ENCODE data around the genes AMN1, BICD1, FGD4, KIF21A and ABCD2.

- PRO-cap, 2 experiments = no peak in any of the 2 experiments
Observed at GRCh38 chr12:31586630-31587290, 4.2 kb downstream of the DENND5B start.

DNA sequence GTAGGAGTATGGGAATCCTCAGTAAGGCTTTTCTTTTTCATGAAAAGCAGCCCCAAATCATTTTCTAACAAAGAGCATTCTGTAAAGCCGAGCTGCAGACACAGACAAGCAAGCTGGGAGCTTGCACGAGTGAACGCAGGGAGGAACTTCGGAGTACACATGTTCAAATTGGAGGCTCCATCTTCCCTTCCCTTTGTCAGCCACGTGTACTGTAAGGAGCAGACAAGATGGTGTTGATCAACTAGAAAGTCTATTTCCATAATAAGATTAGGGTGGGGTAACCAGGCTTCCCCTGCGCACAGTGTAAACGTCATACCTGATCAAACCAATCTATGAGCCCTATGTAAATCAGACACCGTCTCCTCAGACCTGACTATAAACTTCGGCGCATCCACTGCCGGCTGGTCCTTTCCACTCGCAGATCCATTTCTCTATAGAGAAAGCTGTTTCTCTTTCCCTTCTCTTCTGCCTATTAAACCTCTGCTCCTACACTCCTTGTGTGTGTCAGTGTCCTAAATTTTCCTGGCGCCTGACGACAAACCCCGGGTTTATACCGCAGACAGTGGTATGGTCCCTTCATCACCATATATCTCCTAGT is 7.6 kb upstream of the ETFBKMT start:
- PRO-cap, 2 experiments = no peak in any of the 2 experiments

- PRO-cap, 2 experiments = no peak in any of the 2 experiments
Observed at GRCh38 chr12:31660165-31660457, 623 bp downstream of the ETFBKMT start.

GRCh38 chr12:31728375-31728640 is 513 bp downstream of the AMN1 start:
- PRO-cap, 2 experiments = peak in 1 of 2 experiments; most common plus-strand start chr12:31728516 (in 1)

- PRO-cap, 2 experiments = peak in 2 of 2 experiments; most common plus-strand start chr12:31728688 (in 2); most common minus-strand start chr12:31729021 (in 2)
Observed at GRCh38 chr12:31728641-31729654, at the start of gene AMN1. Gene AMN1, minus strand, starts transcription at chr12:31729021.

DNA sequence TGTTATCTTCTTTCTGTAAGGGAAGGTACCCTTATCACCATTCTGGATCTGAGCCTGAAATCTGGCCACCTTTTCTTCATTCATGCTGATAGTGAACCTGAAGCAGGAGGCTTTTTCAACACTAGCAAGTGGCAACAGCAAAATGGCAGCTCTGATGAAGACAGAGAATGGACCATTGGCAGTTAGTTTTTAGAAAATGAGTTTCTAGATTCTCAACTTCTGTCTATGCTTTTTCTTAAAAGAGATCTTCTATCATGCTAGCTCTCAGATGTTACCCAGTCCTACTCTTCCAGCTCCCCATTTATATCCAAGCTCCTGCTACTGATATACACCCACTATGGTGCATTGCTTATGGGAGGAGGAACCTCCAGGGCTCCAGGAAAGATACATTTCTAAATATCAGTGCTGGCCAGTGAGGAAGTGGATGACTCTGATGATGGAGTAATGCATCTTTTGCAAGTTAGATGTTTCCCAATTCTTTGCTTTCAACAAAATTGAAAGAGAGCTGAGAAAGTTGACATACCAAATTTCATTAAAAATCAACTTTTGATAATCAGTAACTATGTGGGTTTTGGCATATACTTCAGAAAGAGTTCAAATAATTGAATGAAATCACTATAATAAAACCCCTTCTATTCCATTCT is 61.3 kb upstream of the H3-5 start:
- PRO-cap, 2 experiments = no peak in any of the 2 experiments

DNA sequence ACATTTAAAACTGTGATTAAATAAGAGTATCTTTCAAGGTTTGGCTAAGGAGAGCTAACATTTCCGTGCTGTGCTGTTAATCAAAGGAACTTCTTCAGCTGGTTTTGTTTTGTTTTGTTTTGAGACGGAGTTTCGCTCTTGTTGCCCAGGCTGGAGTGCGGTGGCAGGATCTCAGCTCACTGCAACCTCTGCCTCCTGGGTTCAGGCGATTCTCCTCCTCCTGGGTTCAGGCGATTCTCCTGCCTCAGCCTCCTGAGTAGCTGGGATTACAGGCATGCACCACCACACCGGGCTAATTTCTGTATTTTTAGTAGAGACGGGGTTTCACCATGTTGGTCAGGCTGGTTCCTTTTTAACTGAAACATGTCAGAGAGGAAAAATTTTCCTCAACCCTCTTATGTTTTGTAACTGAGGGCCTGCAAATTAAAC is 30.6 kb upstream of the RESF1 start:
- PRO-cap, 2 experiments = no peak in any of the 2 experiments

GRCh38 chr12:31964931-31965721 is 5.9 kb downstream of the RESF1 start:
- PRO-cap, 2 experiments = no peak in any of the 2 experiments

DNA sequence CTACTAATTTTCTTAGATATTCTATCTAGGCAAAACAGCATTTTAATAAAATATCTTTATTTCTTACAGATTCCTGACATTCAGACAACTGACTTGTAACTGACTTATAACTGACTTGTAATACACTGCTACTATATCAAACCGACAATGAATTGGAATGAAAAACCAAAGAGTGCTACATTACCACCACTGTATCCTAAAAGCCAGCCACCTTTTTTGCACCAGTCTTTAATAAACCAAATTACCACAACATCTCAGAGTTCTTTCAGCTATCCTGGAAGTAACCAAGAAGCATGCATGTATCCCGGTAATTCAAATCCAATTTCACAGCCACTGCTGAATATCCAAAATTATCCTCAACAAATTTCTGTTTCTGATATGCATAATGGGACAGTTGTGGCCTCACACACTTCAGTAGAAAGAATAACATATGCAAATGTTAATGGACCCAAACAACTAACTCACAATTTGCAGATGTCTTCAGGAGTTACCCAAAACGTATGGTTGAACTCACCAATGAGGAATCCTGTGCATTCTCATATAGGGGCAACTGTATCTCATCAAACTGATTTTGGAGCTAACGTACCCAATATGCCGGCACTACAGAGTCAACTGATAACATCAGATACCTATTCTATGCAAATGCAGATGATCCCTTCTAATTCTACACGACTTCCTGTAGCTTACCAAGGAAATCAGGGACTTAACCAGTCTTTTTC is 21.8 kb downstream of the RESF1 start:
- PRO-cap, 2 experiments = no peak in any of the 2 experiments

- PRO-cap, 2 experiments = peak in 2 of 2 experiments; most common plus-strand start chr12:32106875 (in 2); most common minus-strand start chr12:32106652 (in 1)
Observed at GRCh38 chr12:32106382-32107262, at the start of gene BICD1. Gene BICD1, plus strand, starts transcription at chr12:32106847.

- PRO-cap, 2 experiments = peak in 1 of 2 experiments; most common minus-strand start chr12:32107966 (in 1)
Observed at GRCh38 chr12:32107670-32108311, 1.1 kb downstream of the BICD1 start.

GRCh38 chr12:32399134-32399966 is at the start of gene FGD4:
Gene FGD4, plus strand, starts transcription at chr12:32399558.
- PRO-cap, 2 experiments = peak in 2 of 2 experiments; most common plus-strand start chr12:32399523 (in 2); most common minus-strand start chr12:32399292 (in 1)

DNA sequence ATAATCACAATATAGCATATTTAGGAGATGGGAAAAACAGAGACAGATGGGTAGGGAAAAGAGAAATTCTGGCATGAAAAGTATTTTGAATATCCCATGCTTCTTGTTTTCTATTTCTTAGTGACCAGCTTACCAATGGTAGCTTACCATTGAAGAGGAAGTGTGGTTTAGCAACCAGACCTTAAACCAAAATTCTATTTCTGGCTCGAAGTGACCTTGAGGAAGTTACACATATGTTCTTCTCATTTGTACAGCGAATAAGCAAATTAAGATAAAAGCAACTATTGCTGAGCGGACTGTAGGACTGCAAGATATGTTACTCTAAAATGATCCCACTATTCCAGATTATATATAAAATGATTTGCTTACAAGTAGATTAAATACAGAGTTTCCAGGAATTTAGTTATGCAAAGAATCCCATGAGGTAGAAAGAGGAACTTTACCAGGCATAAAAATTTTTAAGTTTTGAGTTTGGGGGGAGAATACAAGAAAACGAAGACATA is 82.9 kb downstream of the FGD4 start:
- PRO-cap, 2 experiments = no peak in any of the 2 experiments

DNA sequence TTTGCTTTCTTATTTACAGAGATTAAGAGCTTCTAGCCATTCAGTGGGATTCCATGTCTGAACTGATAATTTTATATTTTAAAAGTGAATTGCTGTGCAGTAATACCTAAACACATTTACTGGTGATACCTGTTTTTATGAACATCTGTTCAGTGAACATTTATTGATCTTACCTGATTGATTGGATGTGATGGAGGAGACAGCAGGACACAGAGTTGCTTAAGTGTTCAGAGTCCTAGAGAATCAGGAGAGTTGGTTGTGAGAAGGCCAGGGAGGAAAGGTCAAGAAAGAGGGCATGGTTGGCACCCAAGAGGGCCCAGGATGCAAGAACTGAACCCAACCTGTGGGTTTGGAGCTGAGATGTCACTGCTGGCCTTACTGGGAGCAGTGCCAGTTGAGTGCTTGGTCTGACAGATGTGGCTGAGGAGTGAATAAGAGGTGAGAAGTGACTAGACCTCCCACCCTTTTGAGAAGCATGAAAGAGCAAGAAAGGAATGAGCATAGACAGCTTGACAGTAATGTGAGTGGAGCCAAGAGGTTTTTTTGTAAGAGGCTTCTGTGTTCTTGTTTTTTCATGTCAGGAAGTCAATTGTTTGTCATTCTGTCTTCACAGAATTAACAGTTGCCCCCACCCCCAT is 95.2 kb downstream of the FGD4 start:
- PRO-cap, 2 experiments = no peak in any of the 2 experiments

DNA sequence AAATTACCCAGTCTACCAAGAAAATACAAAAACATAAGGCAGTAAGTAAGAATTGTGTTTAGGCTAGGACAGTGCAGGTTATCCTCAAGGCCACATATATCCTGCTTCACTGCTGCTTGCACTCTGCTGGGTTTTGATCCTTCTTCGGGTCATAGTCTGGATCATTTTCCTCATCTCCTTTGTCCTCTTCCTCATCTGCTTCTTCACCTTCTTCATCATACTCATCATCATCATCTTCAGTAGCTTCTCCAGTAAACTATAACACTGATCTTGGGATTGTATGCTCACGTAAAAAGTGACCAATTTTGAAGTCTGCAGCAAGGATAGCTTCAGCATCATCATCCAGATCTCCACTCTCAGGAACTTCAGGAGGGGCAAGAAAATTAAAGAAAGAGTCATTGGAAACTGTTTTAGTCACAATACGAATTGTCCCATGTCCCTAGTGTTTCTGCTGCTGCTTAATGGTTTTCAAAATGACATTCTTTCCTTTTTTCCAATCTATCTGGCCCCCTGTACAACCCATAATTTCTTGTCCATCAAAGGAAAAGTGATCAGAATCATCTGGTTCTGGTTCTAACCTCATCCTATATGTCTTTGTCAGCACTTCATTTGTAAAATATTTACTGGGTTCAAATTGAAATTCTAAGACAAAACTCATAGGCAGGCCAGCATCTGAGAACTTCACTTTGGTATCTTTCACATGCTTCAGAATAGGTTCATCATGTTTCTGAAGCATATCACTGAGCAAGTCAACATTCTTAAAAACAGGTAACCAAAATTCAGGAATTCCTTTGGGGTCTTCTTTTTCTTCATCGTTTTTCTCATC is 29.2 kb downstream of the YARS2 start:
- PRO-cap, 2 experiments = no peak in any of the 2 experiments

DNA sequence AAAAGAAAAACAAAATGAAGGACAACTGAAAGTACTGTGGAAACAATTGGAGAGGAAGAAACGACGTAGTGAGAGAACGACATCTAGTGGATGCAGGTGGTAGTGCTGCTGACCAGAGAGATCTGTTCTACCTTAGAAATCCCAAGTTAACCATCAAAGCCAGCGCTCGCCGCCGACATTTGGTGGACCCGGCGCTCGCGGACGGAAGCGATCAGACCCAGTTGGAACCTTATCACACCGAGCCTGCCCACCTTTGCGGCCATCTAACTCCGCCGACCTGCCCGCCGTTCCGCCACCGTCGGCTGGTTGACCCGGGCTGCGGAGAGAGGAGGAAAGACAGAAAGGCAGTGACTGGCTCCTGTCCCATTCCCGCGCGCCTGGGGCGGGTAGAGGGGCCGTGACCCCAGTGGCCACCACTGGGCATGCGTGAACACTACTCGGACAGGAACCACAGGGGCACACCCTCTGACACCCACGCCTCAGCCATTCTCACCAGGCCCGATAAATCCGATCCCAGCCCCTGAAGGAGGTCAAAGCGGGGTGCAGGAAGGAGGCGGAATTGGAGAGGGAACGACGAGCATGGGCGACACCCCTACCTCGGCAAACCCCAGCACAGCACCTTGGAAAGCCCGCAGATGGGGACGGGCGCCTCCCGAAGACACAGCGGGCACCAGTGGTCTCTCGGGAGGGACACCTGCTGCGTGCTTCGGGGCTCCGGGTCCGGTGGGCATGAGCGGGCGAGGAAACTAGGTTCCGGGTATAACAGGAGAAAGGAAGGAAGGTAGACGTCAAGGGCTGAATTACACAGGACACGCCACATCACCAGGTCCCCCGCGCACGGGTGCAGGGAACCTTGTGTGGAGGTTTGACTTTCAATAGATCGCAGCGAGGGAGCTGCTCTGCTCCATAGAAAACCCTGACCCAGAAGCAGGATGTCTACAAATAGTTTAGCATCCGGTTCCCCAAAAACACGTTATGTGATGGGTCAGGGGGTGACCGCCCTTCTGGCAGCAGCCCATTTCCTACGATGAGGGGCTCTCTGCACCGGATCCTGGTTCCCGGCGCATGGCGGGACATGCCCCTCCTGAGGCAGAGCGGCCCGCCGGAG is 196.6 kb downstream of the ALG10 start:
- PRO-cap, 2 experiments = peak in 2 of 2 experiments; most common plus-strand start position 175 of the sequence (in 2); most common minus-strand start position 379 of the sequence (in 1)

- PRO-cap, 2 experiments = no peak in any of the 2 experiments
Observed at GRCh38 chr12:34346693-34346954, 324.3 kb downstream of the ALG10 start.

- PRO-cap, 2 experiments = no peak in any of the 2 experiments
Observed at GRCh38 chr12:38384780-38385610, 68.4 kb downstream of the ALG10B start.

DNA sequence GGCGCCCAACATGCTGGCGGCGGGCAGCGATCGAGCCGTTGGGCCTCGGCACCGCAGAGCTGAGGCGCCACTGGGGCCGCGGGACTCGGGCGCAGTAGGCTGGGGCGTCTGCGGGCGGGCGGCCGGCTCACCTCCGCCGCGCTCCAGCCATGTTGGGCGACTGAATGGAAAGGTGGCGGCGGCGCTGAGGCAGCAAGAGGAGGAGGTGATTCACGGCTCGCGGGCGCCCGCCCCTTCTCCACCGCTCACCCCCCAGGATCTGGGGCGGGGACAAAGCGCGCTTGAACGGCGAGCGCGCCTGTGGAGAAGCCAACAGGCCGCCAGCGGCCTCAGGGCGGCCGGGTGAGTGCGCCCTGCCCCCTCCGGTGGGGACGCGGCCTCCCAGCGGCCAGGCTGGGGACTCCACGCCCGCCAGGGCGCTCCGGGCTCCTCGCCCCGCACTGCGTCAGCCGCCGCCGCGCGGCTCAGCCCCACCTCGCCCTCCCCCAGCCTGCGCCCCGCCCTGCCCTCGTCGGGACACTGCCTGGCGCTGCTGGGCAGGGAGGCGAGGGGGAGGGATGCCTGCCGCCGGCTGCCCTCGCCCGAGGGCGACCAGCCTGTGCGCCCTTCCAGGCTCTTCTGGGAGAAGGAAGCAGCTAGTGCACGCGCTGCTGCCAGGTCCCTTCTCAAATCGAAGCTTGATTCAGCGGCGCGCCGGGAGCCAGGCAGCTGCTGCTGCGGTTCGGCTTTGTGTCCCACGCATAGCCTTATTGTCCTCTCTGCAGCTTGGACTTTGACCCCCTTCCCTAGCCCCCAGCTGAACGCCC is at the start of gene KIF21A:
Gene KIF21A (minus strand): TSS at position 162 of the 806 bp plus-strand sequence.
- PRO-cap, 2 experiments = peak in 2 of 2 experiments; most common plus-strand start position 312 of the sequence (in 2); most common minus-strand start position 162 of the sequence (in 2)

DNA sequence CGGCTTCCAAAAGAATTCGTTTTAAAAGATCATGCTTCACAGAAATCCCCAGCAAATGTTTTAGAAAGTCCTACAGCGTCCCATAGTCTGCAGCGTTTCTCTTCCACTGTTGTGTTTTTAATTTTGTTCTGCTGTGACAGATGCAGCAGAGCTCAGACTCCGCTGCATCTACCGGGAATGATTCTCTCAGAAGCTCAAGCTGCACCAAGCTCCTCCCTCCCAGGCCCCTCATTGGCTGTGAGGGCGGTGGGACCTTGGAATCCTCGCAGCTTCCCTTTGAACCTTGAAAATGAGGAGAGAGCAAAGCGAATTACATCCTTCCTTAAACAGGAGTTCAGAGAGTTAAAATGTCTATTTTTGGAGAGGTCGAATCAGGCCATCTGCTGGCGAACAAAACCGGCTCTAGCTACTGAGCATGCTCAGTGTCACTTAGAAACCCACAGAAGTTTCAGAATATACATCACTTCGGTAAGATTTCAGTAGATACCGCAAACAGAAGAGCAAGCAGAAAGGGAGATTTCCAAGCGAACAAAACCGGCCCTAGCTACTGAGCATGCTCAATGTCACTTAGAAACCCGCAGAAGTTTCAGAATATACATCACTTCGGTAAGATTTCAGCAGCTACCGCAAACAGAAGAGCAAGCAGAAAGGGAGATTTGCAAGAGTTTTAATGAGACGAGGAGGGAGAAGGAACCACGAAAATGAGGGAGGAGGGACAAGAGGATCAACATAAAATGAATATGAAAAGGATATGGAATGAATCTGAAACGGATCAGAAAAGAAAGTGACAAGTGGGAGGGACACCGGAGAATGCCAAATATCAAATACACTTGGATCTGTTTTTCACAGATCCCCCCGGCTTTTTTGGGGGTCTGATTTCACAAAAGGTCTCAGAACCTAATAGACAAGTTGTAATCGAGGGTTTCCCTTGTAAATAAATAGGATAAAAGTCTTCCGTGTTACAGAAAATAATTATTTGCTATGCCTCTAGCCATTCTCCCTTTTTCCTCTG is at the start of gene ABCD2:
Gene ABCD2 (minus strand): TSS at position 170 of the 1,012 bp plus-strand sequence.
- PRO-cap, 2 experiments = peak in 2 of 2 experiments; most common plus-strand start position 460 of the sequence (in 2); most common minus-strand start position 179 of the sequence (in 2)

Measured in heart right ventricle (tissue), 2 donors.